ENCODE measurements around the genes C9orf85, ANXA1 and CEP78.

GRCh38 chr9:71096661-71097201 lies 24.7 kb downstream of the TRPM3 start:
- RRBS: no CpG with 5 or more reads among the region's 3 CpGs

DNA sequence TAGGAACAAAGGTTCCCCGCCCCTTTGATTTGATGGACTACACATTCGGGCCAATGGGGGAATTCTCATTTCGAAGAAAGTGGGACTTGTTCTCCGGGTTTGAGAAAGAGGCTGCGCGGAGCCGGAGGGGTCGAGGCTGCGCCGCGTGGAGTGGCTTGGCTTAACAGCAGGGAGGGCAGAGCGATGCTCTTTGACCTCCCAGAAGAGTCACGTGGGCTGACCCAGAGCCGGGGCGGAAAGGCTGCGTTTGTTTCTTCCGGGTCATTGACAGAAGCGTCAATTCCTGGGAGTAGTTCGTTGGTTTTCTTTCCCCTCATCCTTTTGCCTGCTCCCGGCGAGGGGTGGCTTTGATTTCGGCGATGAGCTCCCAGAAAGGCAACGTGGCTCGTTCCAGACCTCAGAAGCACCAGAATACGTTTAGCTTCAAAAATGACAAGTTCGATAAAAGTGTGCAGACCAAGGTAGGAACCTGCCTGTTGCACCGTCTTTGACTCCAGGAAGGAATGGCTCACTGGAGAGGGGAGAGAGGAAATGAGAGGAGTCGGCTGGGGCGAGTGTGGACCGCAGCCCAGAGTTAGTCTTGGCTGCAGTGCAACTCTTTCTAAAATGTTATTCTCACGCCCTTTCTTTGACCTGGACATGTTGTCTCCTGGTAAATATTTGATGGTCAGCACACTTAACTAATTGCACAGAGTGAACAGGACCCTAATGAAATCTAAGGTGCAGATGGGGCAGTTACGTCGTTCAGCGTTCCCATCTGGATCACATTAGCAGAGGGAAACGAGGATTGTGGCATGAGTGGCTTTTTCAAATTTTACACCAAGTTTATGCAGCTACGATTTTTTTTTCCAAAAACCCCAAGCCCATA lies at the start of gene C9orf85:
Gene C9orf85, plus strand, starts transcription at position 264 of the 868 bp plus-strand sequence.
- RRBS: 2% methylated on average over 10 of the region's 37 CpGs

DNA sequence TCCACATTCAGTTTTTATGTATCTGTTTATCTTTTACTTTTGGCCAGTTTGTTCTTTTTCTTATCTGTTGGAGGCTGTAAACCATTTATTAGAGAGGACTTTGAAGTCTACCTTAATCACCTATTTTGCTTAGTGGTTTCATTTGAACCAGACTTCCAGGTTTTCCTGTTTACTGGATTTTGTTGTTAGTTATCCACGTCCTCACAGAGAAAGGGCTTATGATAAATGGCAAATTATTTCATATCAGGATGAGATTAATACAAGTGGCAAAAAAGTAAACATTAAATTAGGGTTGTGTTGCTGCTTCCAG lies 21.4 kb upstream of the GDA start:
- RRBS: no CpG with 5 or more reads among the region's 1 CpG

DNA sequence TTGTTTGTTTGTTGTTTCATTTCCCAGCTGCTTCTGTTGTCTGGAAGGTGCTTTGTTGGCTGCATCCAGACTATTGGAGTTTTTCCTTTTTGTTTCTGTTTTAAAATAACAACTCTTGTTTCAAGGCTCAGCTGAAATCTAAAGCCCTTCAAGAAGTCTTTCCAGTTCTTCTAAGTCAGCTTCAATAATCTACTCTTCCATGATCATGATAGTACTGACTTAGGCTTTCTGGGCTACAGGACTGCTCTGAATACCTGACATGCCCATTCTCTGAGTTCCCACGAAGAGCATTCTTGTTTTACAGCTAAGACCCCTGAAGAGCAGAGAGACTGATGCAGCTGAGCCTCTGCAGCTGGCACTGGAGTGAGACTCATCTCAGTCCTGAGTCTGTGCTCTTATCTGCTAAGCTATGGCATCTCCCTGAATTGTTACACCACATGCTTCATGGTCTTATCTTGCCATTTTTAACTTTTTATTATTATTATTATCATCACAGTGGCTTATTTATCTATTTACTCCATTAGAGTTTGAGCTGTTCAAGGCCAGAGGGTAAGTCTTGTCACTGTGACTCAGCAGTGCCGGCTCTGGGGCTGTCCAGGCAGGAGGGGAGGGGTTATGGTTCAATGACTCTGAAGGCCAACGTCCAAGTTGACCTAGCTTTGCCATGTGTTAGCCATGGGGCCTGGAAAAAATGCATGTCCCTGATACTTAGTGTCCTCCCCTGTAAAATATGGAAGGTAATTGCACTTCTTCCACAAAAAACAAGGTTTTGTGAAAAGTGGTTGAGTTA lies 94.8 kb downstream of the ALDH1A1 start:
- RRBS: no CpG with 5 or more reads among the region's 3 CpGs

- RRBS: no CpG with 5 or more reads among the region's 6 CpGs
Observed at GRCh38 chr9:72925314-72925837, 27.5 kb downstream of the ALDH1A1 start.

- RRBS: no CpG with 5 or more reads among the region's 2 CpGs
Observed at GRCh38 chr9:72943638-72944096, 9.2 kb downstream of the ALDH1A1 start.

DNA sequence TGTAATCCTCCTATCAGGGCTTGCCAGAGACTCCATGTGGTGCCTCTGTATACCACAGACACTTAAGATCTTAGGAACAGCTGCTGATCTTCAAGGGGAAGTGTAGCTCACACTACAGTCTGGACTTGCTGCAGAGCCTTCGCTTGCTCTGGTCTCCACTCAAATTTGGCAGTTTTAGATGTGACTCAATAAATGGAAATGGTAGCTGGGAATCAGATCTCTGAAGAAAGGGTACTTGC lies 57.1 kb upstream of the ALDH1A1 start:
- RRBS: no CpG with 5 or more reads among the region's 1 CpG

DNA sequence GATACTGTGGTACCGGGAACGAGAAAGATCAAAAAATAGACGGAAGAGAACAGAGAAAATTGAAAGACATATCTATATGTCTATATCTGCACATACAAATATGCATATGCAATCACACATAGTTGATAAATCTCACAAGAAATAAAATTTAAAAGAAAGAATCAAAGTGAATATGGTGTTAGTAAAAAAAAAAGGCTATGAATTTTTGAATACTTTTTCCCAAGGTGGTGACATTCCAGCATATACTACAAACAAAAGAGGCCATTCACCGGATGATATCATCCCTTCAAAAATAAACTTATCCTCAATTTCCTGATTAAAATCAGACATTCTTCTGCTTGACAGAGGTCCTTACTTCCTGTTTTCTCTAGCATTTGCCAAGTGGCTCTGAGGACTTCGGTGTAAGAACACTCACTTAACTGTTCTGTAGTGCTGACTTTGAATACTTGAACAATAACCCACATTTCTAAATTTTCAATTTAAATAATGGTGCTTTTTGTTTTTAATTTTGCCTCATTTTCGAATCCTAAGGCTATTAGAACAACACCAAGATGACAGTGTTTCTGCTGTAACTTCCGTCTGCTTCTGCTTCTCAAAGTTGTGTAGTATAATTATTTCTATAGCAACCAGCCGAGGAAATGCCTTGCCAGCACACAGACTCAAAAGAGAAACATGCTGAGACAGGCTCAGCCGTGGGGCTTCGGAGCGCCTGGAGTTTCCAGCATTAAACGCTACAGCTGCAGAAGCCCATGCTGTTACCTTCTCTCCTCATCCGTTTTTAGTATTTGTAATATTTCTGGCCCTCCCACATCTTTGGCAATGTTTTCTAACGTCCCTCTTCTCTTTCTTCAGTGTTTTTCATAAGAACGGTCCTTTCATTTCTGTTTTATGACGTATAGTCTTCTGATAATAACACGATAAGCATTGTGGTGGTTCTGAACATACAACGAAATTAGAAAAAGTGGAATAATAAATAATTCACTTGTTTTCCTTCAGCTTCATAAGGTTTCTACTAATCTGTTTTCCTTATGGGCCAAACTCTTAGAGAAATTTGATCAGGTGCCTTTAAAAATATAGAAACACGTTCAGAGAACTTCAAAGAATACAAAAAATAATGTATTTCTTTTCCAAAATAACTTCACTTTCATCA lies 19.5 kb upstream of the ANXA1 start:
- RRBS: no CpG with 5 or more reads among the region's 19 CpGs

GRCh38 chr9:73151451-73152462 lies at the start of gene ANXA1:
Gene ANXA1, plus strand, starts transcription at chr9:73151865.
- RRBS: no CpG with 5 or more reads among the region's 1 CpG

DNA sequence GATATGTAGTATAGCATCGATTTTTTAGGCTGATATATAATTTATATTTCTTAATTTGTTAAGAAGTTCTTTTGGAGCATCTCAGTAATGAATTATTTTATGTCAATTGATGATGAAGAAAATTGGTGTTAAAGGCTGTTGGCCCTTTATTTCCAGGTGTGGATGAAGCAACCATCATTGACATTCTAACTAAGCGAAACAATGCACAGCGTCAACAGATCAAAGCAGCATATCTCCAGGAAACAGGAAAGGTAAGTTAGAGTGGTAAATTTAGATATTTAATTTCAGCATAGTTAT lies 7.5 kb downstream of the ANXA1 start:
- RRBS: no CpG with 5 or more reads among the region's 3 CpGs

DNA sequence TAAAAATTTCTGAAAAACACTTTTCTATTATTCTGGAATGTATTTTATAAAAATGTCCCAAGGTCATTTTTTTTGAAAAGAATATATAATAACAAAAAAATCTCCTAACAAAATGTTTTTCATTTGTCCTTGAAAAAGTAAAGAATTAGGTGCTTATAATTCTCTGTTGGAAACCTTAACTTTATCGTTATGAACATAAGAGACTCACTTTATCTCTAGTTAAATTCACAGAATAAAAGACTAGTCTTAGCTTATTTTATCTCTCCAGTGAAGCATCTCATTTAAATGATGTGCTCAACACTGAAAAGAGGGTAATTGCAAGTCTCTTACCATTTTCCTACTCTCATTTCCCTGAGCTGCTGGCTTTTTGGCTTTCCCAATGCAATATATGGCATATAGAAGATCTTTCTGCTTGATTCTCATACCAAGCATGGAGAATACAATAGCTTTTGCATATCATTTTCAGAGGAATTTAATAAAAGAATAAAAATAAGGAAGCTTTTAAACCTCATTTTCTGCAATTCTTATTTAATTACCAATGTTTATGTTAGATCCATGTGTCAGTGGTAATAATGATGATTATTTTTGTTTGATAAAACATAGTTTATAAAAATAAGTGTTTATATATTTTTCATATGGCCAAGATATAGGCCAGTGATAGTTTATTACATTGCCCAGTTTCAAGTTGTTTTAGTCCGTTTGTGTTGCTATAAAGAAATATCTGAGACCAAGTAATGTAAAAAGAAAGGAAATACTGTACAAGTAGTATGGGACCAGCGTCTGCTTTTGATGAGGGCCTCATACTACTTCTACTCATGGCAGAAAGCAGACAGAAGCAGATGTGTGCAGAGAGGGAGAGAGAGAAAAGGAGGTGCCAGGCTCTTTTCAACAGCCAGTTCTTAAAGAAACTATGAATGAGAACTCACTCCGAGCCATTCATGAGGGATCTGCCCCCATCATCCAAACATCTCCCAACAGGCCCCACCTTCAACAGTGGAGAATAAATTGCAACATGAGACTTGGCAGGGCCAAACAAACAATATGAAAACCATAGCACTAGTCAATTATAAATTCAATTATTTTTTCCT lies 9.9 kb downstream of the ANXA1 start:
- RRBS: no CpG with 5 or more reads among the region's 4 CpGs

- RRBS: no CpG with 5 or more reads among the region's 6 CpGs
Observed at GRCh38 chr9:73596799-73597369, 445.2 kb downstream of the ANXA1 start.

DNA sequence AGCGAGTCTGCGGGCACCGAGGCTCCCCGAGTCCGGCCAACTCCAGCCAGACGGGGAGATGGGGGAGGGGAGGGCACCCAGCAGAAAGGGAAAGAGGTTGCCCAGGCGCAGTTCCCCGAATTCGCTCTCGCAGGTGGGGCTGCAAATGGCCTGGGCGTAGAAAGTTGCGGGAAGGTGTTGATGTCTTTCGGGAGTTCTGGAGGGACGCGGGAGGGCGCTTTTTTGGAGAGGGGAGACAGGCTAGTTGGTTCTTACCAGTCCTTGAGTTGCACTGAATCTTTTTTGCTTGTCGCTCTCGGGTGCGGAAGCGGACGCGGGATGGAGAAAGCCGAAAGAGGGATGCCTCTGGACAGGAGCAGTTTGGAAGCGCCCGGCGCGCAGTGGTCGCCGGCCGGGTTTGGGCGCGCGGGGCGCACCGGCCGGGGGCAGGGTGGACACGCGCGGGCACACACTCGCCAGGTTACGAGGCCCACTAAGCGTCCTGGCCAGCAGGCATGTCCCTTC lies 904 bp downstream of the RORB start:
- RRBS: 0% methylated on average over 5 of the region's 42 CpGs

DNA sequence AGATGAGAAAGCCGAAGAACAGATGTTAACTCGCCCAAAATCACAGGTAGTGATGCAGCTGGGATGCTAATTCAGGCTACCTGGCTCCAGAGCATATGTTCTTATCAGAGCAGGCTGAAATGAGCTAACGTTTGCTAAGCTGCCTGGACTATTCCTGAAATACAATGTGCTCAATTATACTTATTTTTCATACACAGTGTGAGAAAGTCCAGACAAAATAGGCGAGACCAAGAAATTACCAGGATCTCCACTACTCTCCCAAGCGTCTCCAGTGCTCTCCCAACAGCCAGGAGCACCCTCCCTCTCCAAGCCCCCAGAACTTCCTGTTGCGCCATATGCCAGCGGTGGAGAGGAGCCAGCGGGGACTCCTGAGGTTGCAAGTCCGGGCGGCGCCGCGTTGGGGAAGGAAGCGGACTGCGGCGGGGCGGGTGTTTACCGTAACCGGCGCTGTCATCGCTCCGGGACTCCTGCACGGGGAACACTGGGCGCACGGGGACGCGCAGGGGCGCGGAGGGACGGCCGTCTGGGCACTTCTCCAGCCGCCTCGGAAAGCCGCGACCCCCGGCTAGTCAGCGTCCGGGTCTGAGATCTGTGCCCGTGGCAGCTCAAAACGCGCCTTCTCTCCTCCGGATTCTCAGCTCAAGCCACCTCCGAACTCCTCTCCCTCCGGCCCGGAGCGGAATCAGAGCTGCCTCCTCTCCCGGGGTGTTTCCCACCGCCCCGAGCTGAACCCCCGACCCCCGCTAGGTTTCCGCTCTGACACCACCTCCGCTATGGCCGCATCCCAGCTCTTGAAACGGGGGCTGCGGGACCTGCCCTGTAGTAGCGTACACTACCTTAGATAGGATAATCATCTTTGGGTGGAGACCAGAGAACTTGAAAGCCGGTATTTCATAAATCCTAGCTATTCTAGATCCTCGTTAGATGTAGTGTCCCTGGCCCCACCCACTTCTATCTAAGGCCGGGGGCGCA lies 640 bp downstream of the TRPM6 start:
- RRBS: 2% methylated on average over 29 of the region's 61 CpGs

DNA sequence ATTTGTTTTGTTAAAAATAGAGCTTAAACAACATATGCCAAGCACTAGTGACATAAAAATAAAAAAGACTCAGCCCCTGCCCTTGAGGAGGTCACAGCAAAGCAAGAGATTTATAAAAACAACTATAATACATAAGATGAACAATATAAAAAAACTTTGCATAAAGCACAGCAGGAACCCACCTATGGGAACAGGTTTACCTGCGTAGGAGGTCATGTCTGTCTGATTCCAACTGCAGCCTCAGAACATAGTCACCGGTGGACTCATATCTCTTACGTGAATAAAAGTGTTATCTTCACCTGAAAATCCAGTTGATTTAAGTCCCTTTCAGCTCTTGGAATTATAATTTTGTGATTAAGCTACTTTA lies 1.3 kb downstream of the CARNMT1 start:
- RRBS: no CpG with 5 or more reads among the region's 3 CpGs

DNA sequence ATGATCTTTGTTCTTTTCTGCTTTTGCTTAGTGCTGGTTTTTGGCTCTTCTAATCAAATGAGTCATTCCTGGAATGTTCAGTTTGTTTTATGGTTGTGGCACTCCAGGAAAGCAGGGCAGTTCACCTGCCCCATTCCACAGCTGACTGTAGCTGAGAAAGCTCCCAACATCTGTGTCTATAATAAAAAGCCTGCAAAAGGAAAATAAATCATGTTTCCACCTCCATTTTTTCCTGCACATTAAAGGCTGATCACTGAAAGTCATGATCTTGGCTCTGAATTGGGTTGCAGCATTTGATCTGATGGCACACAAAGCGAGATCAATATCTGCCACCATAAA lies 179.4 kb downstream of the OSTF1 start:
- RRBS: no CpG with 5 or more reads among the region's 1 CpG

DNA sequence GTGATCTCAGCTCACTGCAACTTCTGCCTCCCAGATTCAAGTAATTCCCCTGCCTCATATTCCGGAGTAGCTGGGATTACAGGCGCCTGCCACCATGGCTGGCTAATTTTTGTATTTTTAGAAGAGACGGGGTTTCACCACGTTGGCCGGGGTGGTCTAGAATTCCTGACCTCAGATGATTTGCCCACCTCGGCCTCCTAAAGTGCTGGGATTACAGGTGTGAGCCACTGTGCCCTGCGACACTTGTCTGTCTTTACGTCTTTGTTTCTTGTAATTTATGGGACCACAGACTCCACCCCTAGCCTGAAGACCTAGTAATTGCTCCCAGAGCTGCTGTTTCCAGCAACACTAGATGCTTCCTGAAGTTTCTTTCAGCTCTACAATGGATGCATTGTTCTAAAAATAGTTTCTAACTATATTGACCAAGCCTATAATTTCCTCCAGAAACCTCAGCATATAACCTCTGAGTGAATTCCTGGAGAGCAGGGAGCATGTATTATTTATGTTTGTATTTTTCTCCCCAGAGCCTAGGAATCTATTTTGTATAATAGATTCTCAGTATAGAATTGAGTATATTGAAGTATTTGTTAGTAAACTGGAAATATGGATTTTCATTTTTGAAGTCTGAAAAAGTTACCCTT lies 13.9 kb downstream of the GCNT1 start:
- RRBS: no CpG with 5 or more reads among the region's 8 CpGs

GRCh38 chr9:76687964-76689142 lies 217.6 kb downstream of the PRUNE2 start:
- RRBS: no CpG with 5 or more reads among the region's 6 CpGs

DNA sequence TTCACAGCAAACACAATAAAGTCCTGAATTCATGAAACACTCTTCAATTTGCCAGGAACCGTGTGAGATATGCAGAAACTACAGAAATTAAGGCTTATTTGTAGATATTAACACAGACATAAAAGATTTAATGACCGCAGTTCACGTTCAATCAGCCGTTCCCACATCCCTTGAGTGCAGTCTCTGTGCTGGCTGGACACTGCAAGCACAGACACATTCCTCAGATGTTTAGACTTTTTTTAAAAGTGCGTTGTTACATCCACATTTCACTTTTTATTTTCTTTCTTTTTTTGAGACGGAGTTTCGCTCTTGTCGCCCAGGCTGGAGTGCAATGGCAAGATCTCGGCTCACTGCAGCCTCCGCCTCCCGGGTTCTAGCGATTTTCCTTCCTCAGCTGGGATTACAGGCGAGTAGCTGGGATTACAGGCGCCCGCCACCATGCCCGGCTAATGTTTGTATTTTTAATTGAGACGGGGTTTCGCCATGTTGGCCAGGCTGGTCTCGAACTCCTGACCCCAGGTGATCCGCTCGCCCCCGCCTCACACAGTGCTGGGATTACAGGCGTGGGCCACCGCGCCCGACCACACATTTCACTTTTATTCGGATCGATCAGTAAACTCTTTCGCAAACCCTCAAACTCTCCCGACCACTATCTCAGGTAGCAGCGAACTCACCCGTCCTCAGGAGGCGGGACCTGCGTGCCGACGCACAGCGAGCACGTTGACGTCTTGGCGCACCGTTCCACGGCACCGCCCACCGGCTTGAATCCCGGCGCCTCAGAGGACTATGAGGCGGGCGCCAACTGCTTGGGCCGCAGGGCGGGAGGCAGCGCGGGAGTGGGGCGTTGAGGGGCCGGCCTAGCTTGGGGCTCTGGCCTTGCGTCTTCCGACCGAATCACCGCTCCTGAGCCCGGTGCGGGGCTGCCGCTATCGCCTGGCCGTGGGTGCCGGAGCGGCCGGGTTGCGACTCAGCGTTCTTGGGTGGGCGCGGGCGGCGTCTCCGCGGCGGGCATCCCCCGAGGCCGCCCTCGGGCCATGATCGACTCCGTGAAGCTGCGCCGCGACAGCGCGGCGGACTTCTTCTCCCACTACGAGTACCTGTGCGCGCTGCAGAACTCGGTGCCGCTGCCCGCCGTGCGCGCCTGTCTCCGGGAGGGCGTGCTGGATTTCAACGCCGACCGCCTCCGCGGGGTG lies at the start of gene CEP78:
Gene CEP78, plus strand, starts transcription at position 759 of the 1,193 bp plus-strand sequence.
- RRBS: 1% methylated on average over 19 of the region's 102 CpGs